Measurements from ENCODE around the genes TMEM200C and PTPRM.

DNA sequence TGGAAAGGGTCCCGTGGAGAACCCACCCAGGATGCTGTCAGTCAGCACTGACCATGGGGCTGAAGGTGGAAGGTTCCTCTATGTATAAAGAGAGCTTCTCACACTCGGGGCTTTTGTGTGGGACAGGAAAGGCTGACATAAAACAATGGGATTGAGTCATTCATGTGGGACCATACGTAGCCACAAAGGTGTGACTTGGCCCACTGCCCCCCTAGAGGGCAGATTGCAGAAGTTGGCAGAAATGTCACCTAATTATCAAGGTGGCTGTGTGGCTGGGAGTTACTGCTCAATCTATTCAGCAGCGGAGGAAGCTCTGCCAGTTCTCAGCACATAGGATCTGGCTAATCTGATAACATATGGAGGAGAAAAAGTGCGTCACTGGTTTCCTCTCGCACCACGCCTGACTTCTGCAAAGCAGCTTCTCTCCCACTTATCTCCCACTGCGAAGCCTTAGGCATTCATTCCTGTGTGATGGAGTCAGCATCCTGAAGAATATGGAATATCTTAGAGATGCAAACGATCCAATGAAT, 344.6 kb downstream of the TGIF1 start:
- PRO-cap = no peak

DNA sequence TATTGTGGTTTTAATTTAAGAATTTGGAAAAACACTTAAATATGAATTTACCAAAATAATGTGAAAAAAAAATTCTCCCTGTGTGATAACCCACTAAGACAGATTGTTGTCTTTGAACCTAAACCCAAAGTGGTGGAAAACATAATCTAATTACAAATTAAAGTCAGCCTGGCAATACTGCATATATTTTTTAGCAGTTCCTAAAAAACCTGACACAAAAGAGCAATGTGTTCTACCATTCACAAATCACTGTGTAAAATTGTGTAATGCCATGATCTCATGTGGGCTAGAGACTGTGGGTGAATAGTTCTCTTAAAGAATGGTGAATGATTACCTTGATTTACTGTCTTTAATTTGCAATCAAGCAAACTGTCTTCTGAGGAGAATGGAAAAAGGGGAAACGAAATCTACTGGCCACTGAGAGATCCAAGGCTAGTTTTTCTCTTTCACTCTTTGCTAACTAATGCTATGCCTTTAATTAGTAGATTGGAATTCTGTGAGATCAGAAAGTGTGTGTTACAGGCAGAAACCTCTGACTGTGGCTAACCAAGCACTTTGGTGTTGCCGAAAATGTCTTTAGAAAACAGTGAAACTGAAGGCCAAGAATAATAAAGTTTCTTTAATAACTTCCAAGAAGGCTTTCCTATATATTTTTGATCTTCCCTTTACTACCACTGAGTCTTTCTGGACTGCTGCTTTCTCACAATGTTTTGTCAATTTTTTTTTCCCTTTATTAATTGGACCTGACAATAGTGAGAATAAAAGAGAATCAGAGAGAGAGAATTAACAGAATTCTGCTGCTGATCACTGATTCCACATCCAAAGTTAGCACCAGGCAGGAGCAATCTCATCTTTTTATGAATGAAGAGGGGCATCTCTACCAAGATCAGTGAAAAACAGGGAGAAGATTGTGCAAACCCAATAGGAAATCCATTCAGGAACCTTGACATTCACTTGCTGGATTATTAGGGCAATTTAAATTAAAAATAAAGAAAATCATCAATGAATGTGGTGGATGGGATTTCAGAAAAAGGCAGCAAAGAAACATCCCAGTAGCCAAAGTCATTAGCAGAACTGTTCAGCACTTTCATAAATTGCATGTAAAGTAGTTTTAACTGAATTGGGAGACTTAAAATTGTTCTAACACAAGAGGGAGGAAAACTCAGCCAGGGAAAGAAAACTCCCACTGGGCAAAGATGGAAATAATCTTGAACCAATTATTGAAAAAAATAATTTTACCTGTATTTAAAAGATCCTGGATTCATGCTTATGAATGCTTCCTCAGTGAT, 422.9 kb downstream of the TGIF1 start:
- PRO-cap = no peak

GRCh38 chr18:3874558-3875112, 424.7 kb downstream of the TGIF1 start:
- PRO-cap = no peak

DNA sequence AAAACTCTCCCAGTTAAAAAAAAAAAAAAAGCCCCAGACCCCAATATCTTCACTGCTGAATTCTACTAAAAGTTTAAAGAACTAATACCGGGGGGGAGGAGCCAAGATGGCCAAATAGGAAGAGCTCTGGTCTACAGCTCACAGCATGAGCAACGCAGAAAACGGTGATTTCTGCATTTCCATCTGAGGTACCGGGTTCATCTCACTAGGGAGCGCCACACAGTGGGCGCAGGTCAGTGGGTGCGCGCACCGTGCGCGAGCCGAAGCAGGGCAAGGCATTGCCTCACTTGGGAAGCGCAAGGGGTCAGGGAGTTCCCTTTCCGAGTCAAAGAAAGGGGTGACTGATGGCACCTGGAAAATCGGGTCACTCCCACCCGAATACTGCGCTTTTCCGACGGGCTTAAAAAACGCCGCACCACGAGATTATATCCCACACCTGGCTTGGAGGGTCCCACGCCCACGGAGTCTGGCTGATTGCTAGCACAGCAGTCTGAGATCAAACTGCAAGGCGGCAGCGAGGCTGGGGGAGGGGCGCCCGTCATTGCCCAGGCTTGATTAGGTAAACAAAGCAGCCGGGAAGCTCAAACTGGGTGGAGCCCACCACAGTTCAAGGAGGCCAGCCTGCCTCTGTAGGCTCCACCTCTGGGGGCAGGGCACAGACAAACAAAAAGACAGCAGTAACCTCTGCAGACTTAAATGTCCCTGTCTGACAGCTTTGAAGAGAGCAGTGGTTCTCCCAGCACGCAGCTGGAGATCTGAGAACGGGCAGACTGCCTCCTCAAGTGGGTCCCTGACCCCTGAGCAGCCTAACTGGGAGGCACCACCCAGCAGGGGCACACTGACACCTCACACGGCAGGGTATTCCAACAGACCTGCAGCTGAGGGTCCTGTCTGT, 192.8 kb downstream of the AKAIN1 start:
- PRO-cap = no peak

GRCh38 chr18:5396135-5396368, 100.5 kb upstream of the ZBTB14 start:
- PRO-cap = no peak

DNA sequence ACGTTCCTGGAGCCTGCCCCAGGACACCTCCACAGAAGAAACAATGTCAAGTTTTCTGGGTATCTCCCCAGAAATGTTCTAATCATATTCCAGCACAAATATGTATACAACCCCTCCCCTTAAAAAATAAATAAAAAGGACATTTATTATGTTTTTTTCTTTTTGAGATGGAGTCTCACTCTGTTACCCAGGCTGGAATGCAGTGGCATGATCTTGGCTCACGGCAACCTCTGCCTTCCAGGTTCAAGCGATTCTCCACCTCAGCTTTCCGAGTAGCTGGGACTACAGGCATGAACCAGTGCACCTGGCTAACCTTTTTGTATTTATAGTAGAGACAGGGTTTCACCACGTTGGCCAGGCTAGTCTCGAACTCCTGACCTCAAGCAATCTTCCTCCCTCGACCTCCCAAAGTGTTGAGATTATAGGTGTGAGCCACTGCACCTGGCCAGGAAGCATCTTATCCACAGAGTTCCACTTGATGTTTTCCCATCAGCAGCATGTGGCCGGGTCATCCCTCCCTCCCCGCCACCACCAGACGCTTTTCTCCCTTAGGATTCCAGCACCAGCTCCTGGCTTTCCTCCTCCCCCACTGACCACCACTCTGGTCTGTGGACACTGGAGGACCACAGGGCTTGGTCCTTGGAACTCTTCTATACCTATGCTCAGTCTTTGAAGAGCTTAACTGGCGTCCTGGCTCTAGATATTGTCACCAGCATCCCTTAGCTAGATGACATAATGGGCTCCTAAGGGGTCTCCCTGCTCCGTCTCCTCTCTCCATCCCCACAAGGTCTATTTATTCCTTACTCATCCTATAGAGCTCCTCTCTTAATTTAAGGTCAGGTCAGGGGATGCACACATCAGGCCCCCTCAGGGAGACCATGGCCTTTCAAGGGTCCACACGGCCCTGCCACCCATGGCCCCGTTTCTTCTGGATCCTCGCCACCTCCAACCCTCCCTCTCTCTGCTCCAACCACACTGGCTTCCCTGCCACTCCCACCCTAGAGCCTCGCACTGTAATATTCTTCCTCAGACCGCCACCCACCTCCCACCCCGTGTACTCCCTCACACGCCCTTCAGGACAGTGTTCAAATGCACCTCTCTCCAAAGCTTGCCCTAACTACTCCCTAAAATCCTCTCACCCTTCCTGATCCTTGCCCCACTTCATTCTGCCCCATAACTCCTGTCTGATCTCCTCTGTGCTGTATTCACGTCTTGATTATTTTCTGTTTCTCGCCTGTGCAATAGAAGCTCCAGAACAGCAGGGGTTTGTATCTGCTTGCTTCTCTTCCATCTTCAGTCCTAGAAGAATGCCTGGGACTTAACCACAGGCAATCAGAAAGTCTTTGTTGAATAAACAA, 26.0 kb downstream of the EPB41L3 start:
- PRO-cap = no peak

DNA sequence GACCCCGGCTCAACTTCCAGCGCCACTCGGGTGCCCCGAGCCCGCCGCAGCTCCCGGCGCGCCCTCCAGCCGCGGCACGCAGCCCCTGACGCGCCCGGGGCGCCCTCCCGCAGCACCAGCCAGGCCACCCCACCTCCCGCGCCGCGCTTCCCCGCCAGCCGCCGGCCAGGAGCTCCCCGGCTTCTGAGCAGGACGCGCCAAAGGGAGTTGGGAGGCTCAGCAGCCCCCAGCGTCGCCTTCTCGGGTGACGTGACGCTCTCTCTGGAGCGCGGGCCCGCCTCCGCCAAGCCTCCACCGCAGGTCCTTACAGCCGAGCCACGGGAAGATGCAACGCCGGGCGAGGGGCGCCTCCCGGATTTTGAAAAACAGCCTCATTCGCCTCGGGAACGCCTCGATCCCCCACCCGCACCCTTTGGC, 85.0 kb upstream of the EPB41L3 start:
- PRO-cap = no peak

DNA sequence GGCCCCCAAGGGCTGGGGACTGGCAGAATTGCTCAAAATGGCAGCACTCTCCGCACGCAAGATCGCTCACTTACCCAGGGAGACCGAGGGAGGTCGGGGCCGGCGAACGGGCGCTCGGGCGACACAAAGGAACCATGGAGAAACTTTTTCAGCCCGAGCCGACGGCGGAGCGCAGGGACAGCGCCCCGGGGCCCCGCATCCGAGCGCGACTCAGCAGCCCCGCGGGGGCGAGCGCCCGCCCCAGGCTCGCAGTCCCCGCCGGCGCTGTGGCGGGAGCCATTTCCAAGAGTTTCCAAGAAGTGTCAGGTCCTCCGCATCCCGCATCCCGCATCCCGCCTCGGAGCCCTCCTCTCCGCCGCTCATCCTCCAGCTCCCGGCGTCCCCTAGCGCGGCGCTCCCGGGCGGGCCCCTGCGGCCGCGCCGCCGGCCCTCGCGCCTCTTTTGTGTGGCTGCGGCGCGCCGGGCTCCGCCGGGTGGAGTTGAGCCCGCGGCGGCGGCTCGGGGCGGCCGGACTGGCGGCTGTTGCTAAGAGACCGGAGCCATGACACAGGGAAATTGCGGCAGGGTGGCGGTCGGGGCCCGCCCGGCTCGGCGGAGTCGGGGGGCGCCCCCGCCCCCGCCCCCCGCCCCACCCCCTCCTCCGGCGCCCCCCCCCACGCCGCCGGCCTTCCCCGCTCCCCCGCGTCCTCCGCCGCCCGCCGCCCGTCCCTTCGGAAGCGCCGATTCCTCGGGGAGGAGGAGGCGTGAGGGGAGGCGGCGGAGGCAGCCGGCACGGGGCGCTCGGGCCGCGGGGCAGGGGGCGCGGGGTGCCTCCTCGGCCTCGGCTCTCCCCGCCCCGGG, at the start of gene TMEM200C:
Gene TMEM200C (minus strand): TSS at position 567 of the 840 bp plus-strand sequence.
- PRO-cap = no peak

DNA sequence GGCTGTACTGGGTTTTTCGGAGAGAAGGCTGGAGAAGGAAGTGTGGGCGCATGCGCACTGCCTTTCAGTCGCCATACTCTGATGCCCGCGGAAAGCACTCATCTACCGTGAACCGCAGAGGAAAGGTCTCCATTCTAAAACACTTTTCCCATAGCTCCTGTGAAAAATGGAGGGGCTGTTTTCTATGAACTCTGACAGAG, 52.0 kb downstream of the L3MBTL4 start:
- PRO-cap = no peak

- PRO-cap = no peak
Measured at GRCh38 chr18:6478641-6478866, 63.8 kb upstream of the L3MBTL4 start.

- PRO-cap = no peak
Measured at GRCh38 chr18:6752482-6752847, 22.9 kb downstream of the ARHGAP28 start.

GRCh38 chr18:6994083-6994496, 123.5 kb downstream of the LAMA1 start:
- PRO-cap = no peak

DNA sequence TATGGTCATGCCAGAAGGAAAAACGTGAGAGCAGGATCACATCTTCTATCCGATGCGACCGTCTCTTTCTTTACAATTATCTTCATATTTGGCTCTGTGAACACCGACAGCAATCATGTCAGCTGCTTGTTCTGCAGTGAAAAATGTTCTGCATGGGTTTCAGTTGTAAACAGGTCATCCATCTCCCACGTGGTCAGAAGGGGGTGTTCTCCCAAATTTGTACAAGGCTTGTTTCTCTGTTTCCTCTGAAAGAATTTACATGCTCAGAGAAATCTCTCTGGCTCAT, 106.2 kb upstream of the PTPRM start:
- PRO-cap = no peak

DNA sequence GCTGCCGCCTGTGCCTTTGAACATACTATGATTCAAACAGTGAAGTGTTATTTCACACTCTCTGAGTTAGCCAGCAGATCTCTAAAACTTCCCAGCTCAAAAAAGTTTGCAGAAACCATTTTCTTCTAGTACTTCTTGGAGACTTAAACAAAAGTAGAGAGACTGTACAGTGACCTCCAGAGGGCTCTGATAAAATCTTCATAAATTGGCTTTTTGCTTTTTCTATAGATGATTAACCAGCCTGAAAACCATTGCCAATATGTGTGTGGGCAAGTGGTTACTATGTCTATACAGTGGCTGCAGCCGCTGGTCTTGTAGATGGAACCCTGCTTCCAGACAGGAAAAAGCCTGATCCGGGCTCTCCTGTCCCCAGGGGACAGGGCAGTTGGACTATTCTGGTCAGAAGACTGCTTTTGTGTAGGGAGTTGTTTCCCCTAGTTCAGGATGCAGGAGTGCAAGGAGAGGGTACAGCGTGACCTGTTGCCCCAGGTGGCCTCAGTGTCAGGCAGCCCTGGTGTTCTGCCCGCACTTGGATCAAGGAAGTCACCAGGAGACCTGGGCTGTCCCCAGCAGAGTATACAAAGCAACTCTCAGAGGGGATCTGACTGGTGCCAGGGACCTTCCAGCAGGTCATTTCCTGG, 7.3 kb upstream of the PTPRM start:
- PRO-cap = no peak

- PRO-cap = bidirectional peak, plus-strand start at chr18:7567316, minus-strand start at chr18:7567060
Measured at GRCh38 chr18:7566940-7567645, at the start of gene PTPRM. PTPRM (plus strand) TSS chr18:7567316.

GRCh38 chr18:7601146-7601580, 34.0 kb downstream of the PTPRM start:
- PRO-cap = no peak

DNA sequence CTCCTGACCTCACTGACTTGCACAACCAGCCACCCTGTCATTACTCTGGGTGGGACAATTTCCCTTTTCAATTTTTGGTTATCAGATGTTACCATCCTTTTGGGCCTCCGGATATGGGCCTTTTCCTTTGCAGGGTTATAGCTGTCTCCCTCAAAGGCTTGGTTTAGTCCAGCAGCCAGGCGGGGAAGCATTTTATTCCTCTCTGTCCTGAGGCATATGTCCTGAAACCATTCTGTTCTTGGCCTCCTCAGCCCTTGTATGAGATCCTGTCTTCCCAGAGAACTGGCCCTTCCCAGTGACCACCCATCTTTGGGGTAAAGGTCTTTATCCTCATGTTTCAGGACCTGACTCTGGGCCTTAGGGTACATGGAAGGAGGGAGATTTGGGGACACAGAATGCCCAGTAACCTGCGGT, 60.1 kb downstream of the PTPRM start:
- PRO-cap = no peak

DNA sequence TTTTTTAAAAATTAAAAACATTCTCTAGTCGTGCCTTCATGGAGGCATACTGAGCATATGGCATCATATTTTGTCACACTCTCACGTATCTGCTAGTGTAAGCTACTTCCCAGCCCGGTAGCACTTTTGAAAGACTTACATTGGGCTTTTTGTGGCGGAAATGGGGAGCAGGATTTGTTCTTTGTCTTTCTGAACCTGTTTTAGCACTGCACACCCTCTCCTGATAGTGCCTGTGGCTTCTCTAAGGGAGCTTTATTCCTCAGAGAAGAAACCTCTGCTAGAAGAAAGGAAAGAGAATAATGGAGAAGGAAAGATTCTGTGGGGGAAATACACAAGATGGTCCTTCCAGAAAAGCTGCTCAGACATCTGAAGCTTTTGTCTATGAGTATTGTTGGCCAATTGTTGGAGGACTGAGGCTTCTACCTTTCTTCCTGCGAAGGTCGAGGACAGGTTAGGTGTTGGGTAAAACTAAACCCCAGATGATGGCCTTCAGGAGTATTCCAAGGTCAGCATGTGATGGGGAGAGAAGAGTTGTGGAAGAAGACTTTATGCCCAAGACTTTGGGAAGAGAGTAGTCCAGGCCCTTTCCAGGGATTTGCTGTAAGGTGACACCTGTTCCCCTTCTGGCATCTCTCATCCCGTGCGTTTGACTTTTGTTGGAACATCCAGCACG, 121.1 kb downstream of the PTPRM start:
- PRO-cap = no peak

- PRO-cap = no peak
Measured at GRCh38 chr18:7748951-7749307, 181.8 kb downstream of the PTPRM start.

DNA sequence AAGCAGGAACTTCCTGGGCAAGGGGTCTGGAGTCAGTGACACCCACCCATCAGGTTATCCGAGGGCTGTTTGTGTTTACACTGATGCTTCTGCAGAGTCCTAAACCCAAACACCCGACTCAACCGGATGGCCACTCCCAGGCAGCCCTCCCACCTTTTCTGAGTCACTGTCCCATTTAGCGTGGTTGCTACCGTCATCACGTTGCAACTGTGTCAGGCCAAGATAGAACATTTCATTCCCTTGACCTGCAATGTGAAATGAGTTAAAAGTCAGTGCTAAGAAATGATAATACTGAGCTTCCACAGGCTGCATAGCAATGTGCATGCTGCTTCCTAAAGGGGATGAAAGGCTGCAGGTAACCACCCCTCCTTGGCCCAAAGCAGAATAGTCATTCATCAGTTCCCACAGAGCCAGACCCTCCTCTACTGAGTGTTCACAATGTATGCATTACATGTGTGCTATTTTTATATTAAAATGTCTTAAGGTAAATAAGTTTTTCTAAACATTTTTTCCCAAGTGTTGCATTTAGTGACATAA, 468.0 kb upstream of the RAB12 start:
- PRO-cap = no peak